Endometrial microvascular endothelial cells (primary cell): ENCODE measurements around the genes PCDH7 and PTTG2.

DNA sequence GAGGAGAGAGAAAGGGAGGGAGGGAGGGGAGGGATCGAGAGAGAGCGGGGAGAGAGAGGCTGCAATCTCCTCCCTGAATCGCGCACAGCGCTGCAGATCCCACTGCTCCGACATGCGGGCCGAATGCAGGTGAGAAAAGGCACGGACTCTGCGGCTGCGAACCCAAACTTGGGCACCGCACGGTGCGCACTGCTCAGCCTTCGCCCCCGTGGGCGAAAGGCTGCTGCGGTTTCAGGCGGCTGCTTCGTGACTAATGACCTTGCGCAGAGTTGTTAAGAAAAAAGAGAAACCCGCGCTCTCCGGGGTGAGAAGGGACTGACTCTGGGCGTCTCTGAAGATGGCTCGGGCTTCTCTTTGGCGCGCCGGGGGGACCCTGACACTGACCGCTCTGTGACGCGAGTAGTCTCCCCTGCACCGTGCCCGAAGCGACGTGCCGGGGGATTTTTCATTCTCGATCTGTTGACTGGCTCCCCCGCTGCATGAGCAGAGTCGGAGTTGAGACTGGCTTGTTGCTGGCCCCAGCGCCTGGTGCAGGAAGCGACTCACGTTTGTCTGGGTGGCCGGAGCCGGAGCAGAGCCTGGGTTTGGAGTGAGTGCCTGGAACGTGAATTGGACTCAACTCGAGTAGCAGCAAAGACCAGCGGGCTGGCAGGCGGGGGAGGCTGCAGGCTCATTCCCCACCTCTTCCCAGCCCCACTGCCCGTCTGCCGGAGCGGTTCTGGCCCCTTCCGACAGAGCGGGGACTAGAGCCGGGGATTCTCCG is at the start of gene PCDH7:
Gene PCDH7 (plus strand): TSS at position 76 of the 763 bp plus-strand sequence.
- RAMPAGE, long total RNA: no peak

DNA sequence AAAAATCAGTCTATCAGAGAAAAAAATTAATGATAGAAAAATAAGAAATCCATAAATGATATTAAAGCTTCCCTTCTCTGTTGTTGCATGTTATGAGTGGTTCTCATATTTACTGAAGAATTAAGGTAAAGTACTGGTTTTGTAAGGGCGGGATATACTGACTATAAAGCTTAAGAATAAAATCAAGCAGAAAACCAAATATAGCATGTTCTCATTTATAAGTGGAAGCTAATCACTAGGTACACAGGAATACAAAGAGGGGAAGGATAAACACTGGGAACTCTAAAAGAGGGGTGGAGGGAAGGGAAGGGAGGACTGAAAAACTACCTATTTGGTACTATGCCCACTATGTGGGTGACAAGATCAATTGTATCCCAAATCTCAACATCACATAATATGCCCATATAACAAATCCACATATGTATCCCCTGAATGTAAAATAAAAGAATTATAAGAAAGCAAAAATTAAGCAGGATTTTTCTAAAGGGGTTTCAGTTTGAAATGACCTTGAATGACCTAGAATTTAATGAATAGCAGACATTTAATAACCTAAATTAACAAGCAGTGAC is 1808.2 kb downstream of the ARAP2 start:
- RAMPAGE, long total RNA: no peak

DNA sequence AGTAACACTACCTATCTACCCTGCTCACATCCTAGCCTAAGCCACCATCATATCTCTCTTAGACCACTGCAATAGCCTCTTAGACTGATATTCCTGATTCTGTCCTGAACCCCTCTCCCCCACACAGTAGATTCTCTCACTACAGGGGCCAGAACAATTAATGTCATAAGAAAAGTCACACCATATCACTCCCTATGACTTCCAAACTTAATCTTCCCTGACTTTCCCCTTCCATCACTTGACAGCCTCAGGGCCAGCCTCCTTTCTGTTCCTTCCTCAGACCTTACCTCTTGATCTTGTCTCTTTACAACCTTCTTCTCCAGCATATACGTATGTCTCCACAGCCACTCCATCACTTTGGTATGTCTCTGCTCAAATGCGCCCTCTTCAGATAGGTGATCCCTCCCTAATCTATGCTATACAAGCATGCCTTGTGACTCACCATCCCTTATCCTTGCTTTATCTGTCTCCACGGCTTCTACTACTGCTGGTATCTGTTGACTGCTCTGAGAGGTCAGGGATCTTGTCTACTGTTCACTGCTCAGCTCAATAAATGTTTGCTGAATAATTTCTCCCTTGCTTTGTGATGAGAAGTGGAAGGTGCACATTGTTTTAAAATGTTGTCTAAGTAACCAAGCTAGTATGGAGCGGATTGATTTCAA is 9.1 kb downstream of the ARAP2 start:
- RAMPAGE, long total RNA: no peak

GRCh38 chr4:37490288-37490867 is 36.7 kb downstream of the C4orf19 start:
- RAMPAGE, long total RNA: no peak

DNA sequence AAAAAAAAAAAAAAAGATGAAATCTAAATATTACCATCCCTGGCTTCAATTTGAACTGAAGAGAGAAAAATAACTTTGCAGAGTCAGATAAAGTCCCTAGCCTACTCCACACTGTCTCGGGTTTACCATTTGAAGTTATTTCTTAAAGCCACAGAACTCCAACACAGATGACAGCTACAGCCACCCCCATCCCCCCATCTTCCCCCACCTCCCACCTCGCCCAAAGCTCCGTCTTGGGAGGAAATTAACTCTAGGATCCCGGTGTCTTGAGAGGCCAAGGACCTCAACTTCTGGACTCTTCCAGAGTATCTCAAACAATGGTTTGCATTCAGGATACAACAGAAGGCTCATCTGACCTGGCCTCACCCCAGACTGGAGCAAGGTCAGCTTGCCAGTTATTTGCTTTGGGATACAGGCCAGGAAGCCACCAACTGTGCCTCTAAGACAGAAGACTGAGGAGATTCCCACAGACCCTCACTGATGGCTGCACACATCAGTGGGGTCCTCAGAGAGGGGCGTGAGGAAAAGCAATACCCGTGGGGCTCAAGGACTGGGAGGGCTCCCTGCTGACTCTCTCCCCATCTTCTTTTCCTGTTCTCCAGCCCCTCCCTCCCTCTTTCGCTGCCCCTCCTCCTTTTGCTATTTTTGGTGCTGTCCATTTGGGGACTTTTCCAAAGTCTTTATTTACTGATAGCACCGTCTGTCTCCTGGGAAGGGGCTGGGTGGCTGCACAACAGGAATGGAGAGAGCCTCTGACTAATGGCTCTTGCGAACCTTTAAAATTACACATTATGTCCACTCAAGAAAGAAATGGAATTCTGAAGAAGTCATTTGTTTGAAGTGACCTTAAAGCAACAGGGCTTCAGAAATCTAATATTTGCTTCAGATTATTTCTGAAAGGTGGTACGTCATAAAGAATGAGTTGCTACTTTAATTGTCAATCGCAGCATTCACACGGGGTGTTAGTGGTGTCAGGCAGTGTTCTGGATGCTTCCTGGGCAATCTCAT is 23.3 kb downstream of the RELL1 start:
- RAMPAGE, long total RNA: no peak

DNA sequence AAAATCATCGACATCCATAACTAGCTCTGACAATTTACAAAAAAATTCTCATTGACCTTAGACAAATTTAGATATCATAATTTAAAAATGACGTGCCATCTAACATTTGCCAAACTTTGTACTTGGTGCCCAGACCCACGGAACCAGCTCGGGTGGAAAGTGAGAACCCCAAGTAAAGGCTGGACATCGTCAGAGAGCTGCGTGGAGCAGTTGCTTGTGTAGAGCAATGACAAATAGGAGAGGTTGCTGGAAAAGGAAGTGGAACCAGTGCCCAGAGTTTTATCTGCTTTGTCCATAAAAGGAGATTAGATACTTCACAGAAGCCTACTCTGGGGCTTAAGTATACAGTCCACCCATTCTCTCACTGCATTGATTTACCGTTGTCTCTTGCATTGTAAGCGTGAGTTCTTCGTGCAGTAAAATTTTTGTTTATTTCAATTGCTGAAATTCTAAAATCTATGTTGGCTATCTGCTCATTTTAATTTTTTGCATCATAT is 5.4 kb upstream of the TBC1D1 start:
- RAMPAGE, long total RNA: no peak

DNA sequence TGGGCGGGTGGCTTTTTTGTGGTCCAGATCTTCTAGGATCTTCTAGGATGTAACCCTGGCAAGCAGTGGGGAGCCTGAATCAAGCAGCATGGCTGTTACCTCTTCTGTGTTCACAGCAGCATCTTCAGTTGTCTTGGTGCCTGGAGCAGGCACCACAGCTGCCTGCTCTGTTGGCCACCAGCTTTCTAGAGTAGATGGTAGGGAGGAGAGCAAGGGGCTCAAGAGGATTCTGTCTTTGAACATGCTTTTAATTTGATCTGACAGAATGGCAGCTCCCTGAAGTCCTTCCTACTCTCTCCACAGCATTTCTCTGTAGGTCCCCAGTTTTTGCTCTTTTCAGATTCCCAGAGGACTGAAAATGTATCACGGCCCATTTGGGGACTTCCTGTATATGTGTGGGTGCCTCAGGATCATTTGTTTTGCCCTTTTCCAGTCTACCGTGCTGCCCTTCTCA is 2.1 kb downstream of the TBC1D1 start:
- RAMPAGE, long total RNA: no peak

GRCh38 chr4:37960293-37960633 is at the start of gene PTTG2:
Gene PTTG2 (plus strand): TSS chr4:37960398.
- RAMPAGE, long total RNA: no peak

DNA sequence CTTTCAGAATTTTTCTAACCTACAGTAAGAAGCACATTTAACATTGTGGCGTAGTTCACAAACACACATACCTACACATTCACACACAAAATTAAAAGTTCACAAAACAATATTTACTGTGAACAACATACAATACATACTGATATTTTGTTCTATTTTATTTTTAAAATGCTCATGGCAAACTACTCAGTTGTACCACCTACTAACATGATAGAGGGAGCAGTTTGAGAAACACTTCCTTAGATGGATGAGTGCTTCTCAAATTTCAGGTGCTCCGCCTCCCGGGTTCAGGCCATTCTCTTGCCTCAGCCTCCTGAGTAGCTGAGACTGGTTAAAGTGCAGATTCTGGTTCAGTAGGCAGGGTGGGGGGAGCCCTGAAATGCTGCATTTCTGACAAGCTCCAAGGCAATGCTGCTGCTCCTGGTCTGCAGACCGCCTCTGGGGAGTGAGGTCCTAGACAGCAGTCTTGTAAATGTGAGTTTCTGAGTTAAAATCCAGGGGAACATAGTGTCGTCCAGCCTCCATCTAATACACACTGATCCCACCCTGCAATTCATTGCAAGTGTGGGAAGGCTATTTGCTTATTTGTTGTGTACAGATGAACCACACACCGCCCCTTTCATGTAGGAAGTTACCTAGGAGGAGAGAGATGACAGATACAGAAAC is 86.9 kb downstream of the PTTG2 start:
- RAMPAGE, long total RNA: no peak

DNA sequence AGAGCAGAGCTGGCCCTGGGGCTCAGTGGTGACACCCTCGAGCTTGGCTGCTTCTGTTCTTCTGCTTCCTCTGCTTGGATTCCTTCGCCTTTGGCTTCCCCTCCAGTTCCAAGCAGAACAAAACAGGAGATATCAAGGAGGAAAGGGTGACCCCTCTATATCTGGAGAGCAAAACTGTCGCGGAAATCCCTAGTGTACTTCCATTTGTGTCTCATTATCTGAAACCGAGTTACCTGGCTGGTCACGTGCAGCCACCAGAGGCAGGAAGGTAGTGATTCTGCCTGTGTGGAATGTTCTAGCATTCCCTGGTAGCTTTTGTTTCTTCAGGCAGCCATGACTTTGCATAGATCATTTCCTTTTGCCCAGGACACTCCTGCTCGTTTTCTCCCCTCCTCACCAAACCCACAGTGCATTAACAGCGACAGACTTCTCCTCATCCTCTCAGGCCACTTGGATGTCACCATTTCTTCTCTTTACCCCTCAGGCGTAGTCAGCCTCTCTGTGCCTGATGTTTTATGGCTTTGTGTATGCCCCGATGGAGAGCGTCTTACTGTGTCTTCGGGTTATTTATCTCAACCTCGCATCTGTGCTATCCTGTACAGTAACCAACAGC is 107.9 kb downstream of the PTTG2 start:
- RAMPAGE, long total RNA: no peak

- RAMPAGE, long total RNA: no peak
These were observed 118.1 kb downstream of the PTTG2 start for GRCh38 chr4:38078070-38079011.

DNA sequence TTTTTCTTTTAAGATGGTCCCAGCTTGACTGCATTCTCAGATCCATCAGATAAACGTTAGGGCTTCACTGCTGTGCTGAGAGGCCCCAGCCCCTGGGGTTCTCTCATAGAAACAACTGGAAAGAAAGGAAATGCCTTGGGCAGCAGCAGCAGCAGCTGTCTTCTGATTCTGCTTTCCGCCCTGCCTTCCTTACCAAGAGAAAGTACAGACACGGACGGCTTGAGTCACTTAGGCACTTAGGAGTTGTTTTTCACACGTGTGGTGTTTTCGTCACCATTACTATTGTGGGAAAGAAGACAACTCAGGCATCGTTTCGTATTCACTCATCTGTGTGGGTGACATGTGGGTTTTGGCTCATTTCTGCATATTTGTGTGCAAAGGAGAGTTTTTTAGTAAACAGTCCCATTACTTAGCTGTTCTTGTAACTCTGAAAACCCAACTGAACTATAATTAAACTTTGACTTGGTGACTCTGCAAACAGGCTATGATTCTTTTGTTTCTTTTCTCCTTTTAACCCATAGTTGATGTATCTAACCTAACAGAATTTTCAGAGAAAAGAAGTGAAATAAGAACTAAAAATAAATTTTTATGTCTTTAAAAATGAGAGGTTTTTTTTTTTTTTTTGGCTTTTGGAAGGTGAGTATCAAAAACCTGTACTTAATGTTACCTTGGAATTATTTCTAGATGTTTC is 172.1 kb downstream of the PTTG2 start:
- RAMPAGE, long total RNA: no peak

GRCh38 chr4:38230104-38230948 is 270.1 kb downstream of the PTTG2 start:
- RAMPAGE, long total RNA: no peak

DNA sequence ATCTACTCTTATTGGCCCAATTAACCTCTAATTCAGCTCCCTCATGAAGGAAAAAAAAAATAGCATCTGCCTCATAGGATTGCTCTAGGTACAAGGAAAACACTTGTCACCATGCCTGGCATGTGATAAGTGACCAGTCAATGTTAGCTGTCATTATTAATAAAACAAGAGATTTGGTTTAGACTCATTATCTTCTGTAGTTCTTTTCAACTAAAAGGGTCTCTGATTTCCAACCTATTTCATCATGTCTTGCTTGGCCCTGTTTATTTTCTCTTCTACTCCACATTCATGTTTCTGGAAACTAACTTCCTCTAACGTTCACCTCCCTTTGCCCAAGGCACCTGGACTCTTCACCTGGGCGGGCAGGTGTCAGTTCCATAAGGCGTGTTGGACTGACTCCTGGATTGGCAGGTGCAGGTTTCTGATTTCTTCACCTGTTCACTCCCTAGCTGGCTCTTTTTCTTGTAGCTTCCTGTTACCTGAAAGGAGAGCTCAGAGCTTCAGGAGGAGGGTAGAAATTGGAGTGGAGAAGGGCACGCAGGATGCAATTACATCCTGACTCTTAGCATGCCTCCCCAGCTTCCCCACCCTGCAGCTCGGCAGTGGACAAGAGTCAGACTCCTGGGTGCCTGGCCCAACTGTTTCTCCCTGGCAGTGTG is 350.9 kb upstream of the KLF3 start:
- RAMPAGE, long total RNA: no peak

- RAMPAGE, long total RNA: no peak
These were observed 239.4 kb upstream of the KLF3 start for GRCh38 chr4:38424505-38425118.

- RAMPAGE, long total RNA: no peak
These were observed 174.9 kb upstream of the KLF3 start for GRCh38 chr4:38489047-38489483.

DNA sequence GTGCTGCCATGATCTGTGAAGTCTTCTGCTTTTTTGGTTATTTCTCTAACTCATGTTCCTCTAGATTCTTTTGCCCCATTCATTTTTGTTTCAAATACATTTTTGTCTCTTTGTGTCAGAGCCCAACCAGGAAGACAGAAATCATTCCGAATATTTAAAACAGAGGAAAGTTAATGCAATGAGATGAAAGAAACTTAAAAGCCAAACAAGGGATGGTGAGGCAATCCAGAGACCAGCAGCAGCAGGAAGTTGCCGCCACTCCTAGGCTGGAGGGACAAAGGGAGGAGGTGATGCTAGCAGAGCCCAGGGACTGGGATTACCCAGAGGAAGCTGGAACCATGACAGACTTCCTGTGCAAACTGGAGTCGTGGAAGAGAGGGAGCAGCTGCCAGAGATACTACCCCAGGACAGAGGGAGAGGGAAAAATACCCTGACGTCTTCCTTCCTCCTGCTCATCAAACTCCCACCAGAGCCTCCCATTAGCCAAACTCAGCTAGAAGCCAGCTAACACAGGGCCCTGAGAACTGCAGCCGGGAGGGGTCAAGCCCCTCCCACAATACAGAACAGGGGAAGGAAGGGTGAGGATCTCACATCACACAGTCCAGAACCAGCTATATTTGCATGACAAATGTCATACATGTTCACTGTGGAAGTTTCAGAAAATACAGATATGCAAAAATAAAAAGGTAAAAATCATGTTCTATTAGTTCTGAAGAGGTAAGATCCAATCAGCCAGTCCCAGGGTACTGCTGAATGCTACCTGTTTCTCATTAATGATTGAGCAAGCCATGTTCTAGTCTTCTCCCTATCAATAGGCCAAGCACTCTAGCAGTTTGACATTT is 101.2 kb upstream of the KLF3 start:
- RAMPAGE, long total RNA: no peak

DNA sequence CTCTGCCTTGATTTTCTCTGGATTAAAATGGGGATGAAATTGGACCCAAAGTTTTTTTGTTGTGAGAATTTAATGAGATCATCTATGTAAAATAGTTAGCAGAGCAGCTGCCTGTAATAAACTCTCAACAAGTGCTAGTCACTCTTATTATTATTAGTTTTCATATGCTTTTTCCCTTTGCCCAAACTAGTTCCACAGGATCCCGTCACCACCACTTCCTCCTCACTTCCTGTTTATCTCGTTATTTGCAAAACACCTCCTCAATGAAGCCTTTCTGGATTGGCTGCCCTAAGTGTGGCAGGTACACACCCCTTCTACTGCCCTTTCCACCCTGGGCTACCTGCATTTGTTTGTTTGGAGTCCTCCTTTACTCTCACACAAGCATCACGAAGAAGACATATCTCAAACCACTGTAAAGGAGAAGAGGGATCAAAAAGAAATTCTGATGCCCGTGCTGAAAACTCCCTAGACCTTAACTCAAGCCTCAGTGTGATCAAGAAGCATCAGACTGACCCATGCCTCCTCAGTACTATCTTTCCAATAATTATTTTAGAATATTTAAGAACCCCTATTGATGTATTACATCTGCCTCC is 54.3 kb upstream of the KLF3 start:
- RAMPAGE, long total RNA: no peak

GRCh38 chr4:38625474-38625937 is 38.5 kb upstream of the KLF3 start:
- RAMPAGE, long total RNA: no peak

- RAMPAGE, long total RNA: no peak
These were observed 3.2 kb downstream of the KLF3 start for GRCh38 chr4:38666742-38668098.